Trachea (tissue), 1 donor: ENCODE measurements around a stretch of chr13.

GRCh38 chr13:109309858-109310612 is 476.3 kb downstream of the IRS2 start:
- PRO-cap, result no peak

- PRO-cap, result no peak
Observed at GRCh38 chr13:109394469-109395100, 391.8 kb downstream of the IRS2 start.

- PRO-cap, result no peak
Observed at GRCh38 chr13:109395195-109395913, 391.0 kb downstream of the IRS2 start.

GRCh38 chr13:109397246-109397618 is 389.2 kb downstream of the IRS2 start:
- PRO-cap, result no peak

GRCh38 chr13:109569856-109570823 is 216.2 kb downstream of the IRS2 start:
- PRO-cap, result no peak

- PRO-cap, result no peak
Observed at GRCh38 chr13:109687355-109688608, 98.6 kb downstream of the IRS2 start.

DNA sequence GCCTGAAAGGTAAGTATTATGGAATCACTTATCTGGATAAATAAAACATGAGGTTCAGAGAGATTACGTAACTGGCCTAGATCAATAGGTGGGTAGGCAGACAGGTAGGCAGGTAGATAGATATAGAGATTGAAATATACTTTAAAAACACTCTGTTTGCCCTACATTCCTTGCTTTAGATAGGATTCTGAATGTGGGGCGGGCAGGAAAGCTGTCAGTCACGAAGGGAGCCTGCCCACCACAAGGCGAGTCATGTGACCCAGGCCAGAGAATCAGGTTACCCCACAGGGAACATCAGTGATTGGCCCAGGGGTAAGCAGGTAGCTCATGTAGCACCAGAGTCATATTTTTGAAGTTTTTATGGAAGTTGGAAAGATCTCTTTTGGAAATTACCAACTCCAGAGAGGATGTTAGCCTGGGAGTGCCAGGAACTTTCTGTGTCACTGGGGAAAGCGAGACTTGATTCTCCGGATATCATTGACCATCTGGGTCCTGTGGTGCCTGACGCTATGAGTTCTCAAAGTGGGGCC is 60.4 kb downstream of the IRS2 start:
- PRO-cap, result no peak

DNA sequence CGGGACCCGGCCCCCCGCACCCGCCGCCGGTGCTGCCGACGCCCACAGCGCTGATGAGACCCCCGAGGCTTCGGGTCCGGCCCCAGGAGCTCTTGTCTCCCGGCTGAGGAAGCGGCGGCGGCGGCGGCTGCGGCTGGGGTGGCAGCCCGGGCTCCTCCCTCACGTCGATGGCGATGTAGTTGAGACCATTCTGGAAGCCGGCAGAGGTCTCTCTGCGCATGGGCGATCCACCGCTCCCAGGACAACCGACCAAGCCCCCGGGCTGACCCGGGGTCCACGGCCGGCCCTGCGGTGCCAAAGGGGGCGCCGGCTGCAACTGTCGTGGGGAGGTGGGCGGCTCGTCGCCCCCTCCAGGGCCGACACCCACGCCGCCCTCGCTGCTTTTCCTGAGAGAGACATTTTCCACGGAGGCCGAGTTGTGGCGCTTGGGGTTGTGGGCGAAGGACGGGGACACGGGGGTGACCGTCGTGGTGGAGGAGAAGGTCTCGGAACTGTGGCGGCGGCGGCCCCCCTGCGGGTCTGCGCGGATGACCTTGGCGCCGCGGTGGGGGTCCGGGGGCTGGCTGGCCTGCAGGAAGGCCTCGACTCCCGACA is 4.2 kb downstream of the IRS2 start:
- PRO-cap, result unidirectional peak, minus-strand start at position 169 of the sequence

DNA sequence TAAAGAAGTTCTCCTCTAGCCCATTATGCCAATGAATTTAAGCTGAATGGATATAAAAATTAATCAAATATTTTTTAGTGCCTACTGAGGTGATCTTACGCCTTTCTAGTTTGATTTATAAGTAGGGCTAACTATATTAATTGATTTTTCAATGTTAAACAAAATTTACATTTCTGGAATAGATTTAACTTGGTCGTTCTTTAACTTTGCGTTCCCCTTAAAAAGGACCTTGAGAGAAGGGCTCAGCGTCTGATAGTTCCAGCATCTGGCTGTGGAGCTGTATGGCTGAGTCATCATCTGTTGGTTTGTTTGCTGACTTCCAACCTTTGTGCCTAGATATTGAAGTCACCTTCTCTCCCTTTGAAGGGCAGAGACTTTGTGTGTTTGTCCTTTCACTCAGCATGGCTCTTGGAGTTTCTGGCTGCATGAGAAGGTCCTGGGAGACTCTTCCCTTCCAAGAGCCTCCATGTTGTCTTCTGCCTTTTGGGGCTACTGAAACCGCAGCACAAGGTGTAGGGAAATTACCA is 16.5 kb upstream of the IRS2 start:
- PRO-cap, result no peak

- PRO-cap, result no peak
Observed at GRCh38 chr13:109869382-109870459, 83.3 kb upstream of the IRS2 start.

- PRO-cap, result unidirectional peak, minus-strand start at chr13:109938675
Observed at GRCh38 chr13:109938532-109939127, 152.2 kb upstream of the IRS2 start.

DNA sequence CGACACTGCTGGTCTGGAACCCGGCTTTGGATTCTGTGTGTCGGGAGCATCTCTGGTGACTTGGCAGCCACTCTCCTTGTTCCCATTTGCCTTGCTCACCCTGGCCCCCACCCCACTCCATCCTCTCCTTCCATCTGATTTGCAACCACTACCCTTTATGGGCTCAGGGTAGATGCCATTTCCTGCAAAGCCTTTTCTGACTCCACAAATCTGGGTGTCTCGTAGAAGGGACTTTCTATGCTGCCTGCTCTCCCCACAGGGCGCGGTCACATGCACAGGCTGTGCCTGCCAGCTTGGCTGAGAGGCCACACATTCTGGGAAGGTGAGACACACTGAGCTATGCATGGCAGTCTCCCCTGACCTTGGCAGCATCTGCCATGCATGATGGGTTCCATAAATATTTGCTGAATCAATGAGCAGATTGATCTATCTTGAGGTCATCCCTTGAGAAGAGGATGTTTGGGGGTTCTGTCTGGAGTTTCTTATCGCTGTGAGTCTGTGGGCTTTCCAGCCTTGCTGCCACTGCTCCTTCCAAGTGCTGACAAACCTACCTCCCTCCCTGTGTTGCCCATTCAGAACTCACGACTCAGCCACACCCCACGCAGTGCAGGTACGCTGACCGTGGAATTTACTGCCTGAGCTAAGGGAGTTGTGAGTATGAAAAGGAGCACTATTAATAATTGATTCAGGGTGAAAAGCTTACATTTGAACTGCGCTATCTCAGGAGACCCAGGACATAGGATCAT is 244.5 kb downstream of the COL4A1 start:
- PRO-cap, result no peak

- PRO-cap, result no peak
Observed at GRCh38 chr13:110186869-110187738, 119.9 kb downstream of the COL4A1 start.

DNA sequence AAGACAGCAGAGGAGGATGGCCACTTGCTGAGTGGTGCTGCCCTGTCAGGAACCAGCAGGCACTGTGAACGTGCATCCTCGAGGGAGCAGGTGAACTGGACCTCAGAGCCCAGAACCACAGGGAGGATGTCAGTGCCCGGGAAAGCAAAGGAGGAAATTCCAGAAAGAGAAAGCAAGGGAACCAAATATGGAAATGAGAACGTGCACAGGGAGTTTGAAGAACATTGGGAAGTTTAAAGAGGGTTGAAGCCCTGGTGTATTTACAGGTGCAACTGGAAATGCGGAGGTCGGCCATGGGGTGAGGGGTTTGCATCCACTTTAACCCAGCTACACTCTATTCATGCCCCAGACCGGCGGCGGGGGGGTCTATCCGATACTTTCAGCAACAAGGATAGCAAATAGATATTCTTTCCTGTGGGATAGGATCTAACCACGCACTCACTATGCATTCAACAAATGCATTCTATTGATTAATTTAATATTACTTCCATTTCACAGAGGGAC is 50.5 kb downstream of the COL4A1 start:
- PRO-cap, result no peak

- PRO-cap, result no peak
Observed at GRCh38 chr13:110282439-110282976, 24.4 kb downstream of the COL4A1 start.

DNA sequence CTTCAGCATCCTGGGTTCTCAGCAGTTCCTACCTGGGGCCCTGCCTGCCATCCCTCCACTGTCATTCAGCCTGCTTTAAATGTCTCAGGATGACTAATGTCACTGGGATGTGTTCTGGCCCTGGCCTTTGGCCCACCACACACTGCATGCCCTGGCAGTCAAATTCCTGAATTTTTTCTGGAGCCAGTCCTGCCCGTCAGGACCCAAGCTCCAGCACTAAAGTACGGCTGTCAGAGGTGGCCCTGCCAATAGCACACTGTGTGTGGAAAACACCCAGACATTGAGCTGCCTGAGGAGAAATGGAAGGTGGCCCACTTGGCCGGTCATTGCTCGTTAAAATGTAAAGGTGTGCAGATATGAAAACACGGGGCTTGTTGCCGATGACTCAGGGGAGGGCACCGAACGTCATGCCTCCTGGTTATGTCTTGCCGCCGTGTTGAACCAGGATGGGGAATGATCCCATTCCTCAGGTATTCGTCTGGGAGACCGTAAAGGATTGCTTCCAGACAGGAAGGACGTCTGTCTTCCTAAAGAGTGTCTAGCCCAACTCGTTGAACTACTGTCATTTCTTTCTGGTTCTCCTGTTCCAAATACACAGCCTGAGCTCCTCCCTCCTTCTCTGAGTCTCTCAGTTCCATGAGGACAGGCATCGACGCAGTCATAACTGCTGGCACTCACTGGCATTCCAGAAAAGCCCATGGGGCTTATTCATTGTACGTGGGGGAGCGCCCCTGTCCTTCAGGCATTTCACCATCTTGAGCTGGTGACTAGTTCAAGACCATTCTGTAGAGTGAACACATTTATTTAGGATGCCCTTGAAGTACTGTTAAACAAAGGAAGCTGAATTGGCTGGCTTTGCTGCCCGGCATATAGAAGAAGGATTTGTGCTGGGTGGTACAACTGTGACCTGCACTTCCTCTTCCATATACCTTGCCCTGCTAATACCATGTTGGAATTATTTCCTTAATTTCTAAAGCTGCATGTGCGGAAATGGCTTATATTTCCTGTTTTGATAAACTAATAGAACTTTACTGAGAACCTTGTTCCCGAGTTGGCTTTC is 40.8 kb downstream of the COL4A2 start:
- PRO-cap, result bidirectional peak, plus-strand start at position 566 of the sequence, minus-strand start at position 332 of the sequence; unidirectional peak, minus-strand start at position 630 of the sequence

- PRO-cap, result bidirectional peak, plus-strand start at chr13:110397230, minus-strand start at chr13:110397016
Observed at GRCh38 chr13:110396766-110397481, 89.8 kb downstream of the COL4A2 start.

DNA sequence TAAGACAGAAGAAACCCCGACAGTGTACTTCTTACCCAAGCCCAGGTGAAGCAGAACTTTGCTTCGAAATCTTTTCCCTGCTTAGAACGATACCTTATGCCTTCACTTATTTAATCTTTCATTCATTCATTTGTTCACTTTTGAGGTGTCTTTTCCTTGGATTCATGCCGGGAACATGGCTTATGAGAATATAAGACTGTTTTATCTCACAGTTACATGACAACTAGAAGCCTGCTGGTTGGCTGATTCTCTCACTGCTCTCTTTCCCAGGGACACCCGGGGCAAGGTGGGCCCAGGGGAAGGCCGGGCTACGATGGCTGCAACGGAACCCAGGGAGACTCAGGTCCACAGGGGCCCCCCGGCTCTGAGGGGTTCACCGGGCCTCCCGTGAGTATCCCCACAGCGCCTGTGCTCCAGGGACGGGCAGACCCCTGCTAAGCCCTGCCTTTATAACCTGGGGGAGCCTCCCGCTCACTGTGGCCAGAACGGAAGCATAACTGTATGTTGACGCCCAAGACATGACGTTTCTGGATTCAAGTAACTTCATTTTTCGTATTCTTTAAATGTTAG is 121.2 kb downstream of the COL4A2 start:
- PRO-cap, result no peak

DNA sequence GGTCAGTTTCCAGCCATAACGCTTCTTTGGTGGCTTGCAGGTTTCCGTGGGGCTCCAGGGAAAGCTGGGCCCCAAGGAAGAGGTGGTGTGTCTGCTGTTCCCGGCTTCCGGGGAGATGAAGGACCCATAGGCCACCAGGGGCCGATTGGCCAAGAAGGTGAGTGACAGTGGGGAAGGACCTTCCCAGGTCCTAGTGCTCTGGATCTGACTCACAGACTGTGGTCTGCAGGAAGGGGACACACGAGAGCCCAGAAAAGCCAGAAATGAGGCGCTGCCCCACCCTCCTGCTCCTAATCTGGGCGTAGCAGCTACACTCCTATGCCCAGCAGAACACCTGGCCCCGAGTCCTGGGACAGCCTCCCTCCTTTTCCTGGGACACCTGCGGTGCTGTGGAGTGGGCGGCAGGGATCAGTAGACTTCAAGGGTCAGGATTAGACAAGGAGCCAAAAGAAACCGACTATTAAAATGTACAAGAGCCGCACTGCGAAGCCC is 57.4 kb downstream of the RAB20 start:
- PRO-cap, result no peak

- PRO-cap, result no peak
Observed at GRCh38 chr13:110511822-110512918, 49.4 kb downstream of the RAB20 start.